Neural cell (in vitro differentiated cells): Measurements from ENCODE around the genes ROPN1B, TPRA1 and PODXL2.

GRCh38 chr3:125356286-125356647 is 18.9 kb downstream of the ZNF148 start:
- RAMPAGE, long total RNA: no peak

- RAMPAGE, long total RNA: no peak
Observed at GRCh38 chr3:125362057-125362926, 12.8 kb downstream of the ZNF148 start.

GRCh38 chr3:125375956-125377096 is 1.2 kb upstream of the ZNF148 start:
- RAMPAGE, long total RNA: no peak

- RAMPAGE, long total RNA: no peak
Observed at GRCh38 chr3:125438023-125438222, 62.8 kb upstream of the ZNF148 start.

DNA sequence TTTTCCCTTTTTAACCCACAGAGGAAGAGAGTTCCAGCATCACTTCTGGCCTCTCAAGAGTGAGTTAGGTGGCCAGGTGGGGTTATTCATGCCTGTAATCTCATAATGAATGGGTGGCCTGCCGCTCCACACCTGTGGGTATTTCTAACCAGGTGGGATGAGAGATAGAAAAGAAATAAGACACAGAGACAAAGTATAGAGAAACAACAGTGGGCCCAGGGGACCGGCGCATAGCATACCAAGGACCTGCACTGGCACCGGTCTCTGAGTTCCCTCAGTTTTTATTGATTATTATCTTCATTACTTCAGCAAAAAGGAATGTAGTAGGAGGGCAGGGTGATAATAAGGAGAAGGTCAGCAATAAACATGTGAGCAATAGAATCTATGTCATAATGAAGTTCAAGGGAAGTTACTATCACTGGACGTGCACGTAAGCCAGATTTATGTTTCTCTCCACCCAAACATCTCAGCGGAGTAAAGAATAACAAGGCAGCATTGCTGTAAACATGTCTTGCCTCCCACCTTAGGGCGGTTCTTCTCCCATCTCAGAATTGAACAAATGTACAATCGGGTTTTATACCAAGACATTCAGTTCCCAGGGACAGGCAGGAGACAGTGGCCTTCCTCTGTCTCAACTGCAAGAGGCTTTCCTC is 169.7 kb upstream of the ROPN1B start:
- RAMPAGE, long total RNA: no peak

DNA sequence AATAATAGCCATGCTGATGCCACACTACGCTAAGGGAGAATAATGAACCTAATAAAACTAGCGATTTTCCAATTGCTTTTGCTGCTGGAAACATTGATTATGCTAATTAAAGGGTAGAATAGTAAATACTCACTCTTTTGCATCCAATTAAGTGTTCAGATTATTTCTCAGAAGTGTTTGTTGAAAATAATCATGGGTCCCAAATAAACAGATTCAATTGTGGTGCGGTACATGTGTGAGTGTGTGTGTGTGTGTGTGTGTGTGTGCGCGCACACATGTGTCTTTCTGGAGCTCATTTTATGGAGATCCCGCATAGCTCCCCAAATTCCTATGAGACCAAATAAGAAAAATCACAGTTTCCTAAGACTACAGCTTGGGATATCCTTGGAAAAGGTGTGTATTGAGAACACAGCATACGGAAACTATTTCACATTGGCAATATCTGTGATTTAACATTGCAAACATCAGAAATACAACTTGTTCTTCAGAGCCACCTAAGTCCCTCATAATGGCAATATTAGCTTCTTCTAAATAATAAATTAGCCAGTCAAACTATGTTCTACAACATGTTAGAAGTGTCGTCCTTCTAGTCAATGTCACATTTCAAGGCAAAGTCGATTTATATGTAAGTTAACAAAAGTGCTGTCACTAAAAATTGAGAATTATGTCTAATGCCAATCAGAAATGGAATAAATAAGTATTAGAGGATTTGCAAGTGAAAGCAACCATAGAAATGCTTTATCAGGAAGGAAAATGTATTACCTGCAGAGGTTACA is 81.2 kb upstream of the ROPN1B start:
- RAMPAGE, long total RNA: no peak

- RAMPAGE, long total RNA: no peak
Observed at GRCh38 chr3:125968915-125969349, at the start of gene ROPN1B. Gene ROPN1B (plus strand): TSS chr3:125969178.

- RAMPAGE, long total RNA: no peak
Observed at GRCh38 chr3:126026223-126026735, 57.3 kb downstream of the ROPN1B start.

DNA sequence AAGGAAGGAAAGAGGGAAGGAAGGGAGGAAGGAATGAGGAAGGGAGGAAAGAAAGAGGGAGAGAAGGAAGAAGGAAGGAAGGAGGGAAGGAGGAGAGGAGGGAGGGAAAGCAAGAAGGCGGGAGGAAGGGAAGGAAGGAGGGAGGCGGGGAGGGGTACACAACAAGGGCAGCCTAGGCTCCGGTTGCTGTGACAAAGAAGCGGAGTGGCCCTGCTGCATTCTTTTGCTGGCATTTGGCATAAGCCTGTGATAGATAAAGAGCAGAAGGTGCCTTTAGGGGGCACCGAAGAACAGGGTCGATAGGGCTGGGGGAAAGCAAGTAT is 32.1 kb upstream of the ALDH1L1 start:
- RAMPAGE, long total RNA: no peak

DNA sequence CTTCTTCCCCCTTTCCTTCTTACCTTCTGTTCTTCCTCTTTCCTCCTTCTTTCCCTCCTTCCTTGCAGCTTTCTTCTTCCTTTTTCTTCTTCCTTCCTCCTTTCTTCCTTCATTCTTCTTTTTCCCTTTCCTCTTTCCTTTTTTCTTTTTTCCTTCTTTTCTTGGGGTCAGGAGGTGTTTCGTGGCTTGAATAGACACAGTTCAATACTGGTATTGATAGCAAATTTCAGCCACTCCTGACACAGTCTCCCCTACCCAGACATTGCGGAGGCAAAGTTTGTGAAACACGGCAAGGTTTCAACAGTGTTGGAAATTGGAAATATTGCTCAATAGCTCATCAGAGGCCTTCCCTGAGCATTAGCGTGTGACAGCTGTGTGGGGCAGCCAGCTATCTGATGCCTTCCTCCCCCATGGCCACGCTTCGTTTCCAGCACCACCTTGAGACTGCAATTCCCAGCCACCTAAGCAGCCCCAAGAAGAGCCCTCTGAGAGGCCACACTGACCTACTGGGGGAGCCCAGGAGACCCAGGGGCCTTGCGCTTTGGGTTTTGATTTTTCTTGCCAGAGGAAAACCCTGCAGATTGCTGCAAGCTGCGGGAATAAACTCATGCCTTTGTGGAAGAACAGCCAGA is 82.2 kb downstream of the KLF15 start:
- RAMPAGE, long total RNA: no peak

- RAMPAGE, long total RNA: no peak
Observed at GRCh38 chr3:126300895-126301635, 56.1 kb downstream of the KLF15 start.

DNA sequence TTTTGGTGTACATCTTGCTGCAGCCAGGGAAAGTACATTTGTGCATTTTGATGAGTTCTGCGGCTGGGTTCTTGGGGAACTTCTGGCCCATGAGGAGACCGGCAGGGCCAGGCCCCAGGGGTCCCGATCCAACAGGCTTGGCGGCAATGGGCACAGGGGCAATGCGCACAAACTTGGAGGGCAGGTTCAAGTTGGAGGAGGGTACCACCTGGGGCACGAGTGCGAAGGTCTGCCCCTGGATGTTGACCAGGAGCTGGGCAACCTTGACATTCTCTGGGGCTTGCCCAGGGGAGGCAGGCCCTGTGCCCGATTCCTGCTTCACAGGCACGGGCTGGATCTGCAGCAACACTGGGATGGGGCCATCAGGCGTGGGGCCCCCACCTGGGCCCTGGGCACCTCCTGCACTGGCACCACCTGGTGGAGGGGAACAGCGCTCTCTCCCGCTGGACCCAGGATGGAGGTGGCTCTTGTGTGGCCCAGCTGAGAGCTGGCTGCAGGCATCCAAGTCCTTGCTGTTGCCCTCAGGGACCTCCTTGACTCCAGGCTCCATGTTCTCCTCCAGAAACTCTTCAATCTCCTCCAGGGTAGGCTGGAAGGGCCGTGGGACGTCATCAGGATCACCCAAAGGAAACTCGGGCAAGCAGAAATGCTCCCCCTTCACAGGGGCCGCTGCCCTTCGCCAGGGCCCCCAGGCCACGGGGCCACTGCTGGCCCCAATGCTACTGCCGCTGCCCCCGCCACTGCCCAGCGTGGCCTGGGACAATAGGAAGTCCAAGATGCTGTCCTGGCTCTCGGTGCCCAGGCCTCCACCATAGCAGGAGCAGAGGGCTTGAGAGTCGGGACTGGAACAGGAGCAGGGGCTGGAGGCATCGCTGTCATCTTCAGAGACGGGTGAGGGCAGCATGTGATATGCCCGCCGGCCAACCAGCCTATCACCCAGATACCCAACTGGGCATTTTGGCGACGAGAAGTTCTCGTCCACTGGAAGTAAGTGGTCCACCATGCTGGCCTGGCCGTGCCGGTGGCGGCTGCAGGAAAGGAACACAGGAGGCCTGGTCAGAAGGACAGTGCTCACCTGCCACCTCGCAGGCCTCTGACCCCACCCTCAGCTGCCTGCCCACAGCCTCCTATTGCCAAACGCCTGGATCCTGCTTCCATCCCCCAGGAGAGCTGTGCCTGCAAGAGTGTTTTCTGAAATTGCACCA is 4.9 kb downstream of the KLF15 start:
- RAMPAGE, long total RNA: no peak

- RAMPAGE, long total RNA: no peak
Observed at GRCh38 chr3:126357741-126358045, 485 bp upstream of the KLF15 start.

- RAMPAGE, long total RNA: no peak
Observed at GRCh38 chr3:126374706-126375119, 17.5 kb upstream of the KLF15 start.

DNA sequence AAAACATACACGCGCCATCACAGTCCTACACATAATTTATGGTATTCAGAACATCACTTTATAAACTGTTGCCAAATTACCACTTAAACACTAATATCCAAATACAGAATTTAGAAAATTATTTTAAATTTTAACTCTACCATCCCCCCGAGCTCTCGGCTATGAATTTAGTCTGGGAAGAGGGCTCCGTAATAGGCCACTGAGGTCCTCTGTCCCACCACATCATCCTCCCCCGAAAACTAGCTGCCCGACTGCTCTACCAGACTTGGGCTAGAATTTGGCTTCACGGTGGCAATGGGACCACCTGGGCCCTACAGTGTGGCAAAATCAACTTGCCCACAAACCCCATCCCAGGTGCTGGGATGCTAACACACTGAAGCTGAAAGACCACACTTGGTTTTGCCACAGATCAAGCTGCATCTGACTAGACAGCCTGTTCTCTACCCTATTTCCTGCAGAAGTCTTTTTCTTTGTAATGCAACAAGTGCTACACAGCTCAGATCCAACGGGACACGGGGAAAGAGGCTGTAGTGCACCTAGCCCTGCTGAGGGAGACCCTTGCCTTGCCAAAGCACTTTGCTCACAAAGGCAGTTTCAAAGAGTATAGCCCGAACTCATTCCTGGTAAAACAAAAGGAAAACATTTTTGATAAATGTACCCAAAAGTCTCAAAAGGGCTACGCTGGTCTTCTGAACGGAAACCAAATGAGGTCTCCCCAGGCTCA is 37.9 kb downstream of the ZXDC start:
- RAMPAGE, long total RNA: no peak

DNA sequence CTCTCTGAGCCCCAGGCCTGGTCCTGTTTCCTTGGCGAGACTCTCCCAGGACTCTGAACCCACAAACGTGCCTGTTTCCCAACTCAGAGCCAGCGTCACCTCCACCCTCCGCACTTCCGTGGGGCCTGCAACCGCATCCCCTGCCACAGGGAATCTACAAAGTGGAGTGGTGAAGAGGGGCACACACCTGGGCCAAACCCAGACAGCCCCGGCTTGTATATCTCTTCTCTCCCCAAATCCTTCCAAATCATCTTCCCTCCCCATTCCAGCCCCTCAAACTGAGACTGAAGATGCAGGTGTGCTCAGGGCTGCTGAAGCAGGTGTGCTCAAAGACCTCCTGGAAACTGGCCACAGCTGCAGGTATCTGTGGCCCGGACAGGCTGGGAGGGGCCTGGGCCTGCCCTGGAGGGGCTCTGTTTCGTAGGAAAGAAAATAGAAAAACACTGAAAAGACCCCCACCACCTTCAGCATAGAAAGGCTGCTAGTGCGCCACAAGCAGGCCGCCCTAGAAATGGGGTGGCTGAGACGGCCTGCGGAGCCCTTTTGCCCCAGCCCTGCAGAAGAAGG is 34.8 kb downstream of the ZXDC start:
- RAMPAGE, long total RNA: no peak

- RAMPAGE, long total RNA: no peak
Observed at GRCh38 chr3:126604076-126604763, 45.5 kb upstream of the C3orf22 start.

GRCh38 chr3:127226934-127227617 is 34.1 kb downstream of the PRR23E start:
- RAMPAGE, long total RNA: no peak

DNA sequence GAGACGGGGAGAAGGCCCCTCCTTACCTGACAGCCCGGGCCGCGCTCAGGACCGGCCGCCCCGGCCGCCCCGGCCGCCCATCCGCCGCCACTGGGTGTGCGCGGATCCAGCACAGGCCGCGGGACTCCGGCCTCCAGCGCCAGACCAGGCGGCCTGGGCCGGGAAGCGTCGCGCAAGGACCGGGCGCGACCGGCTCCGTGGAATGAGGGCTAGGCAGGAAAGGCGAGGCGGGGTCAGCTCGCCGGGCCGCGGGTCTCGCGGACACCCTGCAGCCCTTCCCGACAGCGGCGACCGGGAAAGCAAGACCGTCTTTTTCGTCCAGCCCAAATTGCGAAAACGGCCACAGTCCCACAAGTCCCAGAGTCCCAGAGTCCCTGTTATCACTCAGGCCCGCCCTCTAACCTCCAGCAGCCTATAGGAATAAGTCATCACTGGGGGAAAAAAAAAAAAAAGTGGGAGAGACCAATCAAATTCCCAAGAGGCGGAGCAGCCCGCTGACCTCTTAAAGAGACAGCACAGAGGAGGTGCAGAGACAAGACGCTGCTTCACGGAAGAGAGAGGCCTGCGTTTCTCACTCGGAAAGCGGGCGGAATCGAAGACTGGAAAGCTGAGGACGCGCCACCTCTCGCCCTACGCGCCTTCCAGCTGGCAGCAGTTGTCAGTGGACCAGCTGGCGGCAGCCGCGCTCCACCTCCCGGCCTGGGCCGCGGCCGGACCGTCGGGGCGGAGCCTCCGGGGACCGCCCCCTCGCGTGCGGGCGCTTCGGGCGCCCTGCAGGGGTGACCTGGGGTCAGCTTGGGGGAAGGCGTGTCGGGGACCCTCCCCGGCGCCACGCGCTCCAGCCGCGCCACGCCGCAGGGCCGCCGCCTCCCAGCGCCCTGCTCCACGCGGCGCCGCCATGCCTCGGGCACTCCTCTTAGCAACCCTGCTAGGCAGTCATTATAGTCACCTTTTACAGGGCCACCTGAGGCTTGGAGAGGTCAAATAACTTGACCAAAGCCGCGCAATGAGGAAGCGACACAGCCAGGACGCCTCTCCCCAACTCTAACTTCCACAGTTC is at the start of gene TPRA1:
TPRA1 (minus strand) TSS at position 350 of the 1,060 bp plus-strand sequence.
- RAMPAGE, long total RNA: no peak

DNA sequence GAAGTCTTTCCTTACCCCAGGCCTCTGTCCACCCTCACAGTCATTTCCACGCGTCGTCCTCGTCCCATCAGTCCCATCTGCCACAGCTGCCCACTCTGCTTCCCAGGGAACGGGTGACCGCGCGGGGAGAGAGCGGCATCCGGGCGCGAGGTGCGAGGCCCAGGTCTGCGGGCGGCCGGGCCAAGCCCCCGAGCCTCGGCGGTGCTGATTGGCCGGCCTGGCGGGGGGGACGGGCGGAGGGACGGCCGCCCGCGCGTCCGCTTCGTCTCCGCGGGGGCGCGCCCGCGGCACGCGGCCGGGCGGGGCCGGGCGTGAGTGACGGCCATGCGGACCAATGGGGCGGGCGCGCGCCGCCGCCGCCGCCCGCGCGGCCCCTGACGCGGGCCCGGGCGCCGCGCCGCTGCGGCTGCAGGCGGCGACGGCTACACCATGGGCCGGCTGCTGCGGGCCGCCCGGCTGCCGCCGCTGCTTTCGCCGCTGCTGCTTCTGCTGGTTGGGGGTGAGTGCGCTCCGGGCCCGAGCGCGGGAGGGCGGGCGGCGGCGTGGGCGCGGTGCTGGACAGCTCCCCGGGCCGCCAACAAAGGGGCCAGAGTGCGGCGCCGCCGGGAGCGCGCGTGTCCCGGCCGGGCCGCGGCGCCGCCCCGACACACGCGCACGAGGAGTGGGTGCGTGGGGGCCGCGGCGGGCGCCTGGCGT is at the start of gene PODXL2:
PODXL2 (plus strand) TSS at position 395 of the 696 bp plus-strand sequence.
- RAMPAGE, long total RNA: start-site peak on the minus strand centred at position 183 of the sequence, 63 bp wide, 214 and 180 reads in 2 replicates; start-site peak on the plus strand centred at position 412 of the sequence, 51 bp wide, 6,093 and 8,661 reads in 2 replicates